Gallbladder (tissue), 1 donor: ENCODE measurements around the gene RGS9.

DNA sequence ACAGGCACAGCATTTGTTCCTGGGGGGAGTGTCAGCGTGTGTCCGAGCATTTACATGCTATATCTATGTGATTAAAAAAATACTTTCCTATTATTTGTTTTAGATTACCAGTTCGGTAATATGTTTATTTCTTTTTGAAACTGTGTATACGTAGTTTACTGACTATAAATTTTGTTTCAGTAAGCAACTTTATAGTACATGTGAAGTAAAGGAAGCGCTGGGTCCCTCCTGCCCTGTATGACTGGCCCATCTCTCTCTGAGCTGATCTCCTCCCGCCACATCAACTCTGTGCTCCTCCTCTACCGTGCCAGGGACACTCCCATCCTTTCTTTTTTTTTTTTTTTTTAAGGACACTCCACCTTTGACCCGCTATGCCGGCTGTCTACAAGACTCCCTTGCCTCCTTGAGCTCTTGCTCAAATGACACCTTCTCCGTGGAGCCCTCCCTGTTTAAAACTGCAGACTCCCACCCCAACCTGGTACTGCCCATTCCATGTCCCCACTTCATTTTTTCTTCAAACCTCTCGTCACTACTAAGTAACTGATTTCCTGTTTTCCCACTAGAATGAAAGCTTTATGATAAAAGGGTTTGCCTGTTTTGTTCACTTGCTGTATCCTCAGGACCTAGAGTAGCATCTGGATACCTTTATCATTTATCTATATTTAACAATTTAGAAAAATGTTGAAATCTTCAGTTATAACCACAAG lies 35.5 kb downstream of the ERN1 start:
- PRO-cap, result no peak

DNA sequence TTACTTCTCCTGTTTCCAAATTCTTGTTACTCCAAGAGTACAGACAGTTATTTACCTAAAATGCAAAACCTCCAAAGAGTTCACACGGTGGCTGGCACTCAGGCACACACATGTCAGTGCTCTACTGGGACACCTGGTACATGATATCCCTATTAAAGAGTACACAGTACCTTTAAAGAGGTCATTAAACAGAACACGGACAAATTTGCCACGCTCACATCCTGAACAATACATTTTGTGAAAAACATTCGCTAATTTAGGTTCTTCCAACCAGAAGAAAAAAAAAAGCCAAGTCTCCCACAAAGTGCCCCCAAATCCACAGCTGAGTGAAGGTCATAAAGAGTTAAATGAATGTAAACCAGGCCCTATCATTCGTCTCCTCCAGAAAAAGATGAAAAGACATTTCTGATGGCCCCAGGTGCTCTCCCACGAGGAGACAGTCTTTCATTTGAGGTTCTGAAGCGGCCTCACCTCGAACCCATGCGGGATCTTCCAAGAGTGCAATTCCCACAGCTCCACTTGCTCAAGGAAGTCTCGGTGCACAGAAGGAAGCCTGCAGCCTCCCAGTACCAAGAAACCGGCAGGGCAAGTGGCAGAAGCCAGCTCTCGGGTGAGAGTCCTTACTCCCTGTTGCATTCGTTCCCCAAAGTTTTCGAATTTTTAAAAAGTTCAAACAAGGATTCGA lies 974 bp downstream of the ERN1 start:
- PRO-cap, result unidirectional peak, plus-strand start at position 79 of the sequence; unidirectional peak, plus-strand start at position 184 of the sequence; bidirectional peak, plus-strand start at position 572 of the sequence, minus-strand start at position 521 of the sequence

- PRO-cap, result bidirectional peak, plus-strand start at chr17:64146689, minus-strand start at chr17:64146520
Observed at GRCh38 chr17:64146042-64147036, 16.4 kb upstream of the ERN1 start.

- PRO-cap, result no peak
Observed at GRCh38 chr17:64147910-64149022, 18.3 kb upstream of the ERN1 start.

DNA sequence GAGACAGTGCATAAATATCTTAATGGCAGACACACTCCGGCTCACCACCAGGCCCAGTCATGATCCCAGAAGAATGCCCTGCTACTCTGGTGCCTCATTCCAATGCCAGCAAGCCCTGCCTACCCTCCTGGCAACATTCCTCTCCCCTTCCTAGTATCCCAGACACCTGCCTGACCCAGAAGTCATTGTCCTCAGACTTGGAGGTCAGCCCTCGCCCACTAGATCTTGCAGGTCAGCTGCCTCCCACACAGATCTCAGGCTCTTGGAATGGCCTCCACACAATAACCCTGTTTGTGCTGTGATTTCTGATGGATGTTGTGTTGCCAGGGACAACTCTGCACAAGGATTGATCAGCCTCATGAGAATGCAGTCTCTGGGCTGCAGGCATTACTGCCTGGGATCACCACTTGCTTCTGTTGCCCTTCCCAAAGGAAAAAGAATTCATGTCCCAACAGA lies 1.9 kb upstream of the TEX2 start:
- PRO-cap, result no peak

- PRO-cap, result no peak
Observed at GRCh38 chr17:64378976-64379390, 11.7 kb downstream of the PECAM1 start.

DNA sequence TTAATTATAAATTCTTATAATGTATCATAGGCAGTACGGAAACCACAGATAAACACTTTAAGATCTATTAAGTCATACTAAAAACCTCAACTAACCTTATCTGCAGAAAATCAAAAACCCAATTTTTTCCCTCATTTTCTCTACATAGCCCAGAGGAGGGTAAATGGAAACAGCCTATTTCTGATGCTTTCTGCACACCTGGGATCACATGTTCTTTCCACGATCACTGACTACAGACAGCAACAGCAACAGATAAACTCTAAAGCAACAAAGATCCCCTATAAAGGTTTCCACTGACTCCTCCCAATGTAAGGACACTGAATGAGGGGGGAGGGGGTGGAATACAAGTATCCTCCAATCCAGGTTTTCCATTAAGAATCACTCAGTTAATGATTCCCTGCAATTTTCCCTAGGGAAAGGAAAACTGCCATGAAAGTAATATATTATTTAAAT lies 2.0 kb downstream of the SMURF2 start:
- PRO-cap, result no peak

DNA sequence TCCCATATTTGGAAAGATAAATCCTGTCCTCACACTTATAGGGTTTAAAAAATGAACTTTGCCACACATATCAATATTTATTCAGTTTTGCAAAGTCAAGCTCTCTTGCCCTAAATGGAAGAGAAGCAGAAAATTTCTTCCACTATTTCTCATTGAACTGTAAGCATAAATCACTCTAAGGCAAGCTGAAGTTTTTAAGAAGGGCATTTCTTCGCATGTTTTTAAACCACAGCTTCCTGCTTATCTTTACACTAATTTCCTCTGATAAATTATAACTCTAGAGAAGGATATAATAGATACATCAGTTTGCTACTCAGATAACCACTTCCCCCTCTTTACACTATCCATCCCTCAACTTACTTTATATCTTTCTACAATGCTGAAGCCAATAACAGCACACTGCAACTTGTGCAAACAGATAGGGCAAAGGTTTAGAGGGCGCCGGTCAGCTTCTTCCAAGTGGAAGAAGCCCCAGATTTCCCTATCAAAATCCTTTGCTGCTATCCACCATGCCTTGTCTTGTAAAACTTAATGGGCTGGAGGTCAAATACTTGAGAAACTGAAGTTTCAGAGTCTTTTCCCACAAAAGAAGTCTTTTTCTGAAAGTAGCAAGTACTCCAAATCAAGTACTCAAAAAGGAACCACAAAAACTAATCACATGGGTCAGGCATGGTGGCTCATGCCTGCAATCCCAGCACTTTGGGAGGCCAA lies 49.8 kb upstream of the LRRC37A3 start:
- PRO-cap, result no peak

DNA sequence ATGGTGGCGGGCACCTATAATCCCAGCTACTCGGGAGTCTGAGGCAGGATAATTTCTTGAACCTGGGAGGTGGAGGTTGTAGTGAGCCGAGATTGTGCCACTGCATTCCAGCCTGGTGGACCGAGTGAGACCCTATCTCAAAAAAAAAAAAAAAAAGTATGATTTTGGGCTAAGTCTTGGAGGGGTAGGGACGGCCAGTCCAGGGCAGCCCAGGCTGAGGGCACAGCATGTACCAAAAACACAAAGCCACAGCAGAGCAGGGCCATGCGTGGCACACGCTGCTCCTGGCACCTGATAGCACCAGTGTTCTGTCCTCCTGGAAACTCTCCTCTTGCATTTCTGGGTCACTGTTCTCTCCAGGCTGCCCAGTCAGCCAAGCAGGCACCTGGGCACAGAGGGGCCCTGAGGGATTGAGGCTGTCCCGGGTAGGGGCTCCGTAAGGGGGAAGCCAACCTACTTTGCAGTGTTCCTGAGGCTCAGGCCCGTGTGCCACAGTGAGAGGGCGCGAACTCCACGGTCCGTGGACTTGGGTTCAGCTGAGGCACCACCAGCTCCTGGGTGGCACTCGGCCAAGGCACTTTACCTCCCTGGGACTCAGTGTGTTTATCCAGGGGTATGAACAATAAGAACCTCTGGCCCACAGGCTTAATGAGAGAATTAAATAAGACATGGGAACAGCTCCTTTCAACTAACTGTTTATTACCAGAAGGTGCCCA lies 68.0 kb downstream of the GNA13 start:
- PRO-cap, result no peak

GRCh38 chr17:65001658-65002032 lies 54.9 kb downstream of the GNA13 start:
- PRO-cap, result no peak

DNA sequence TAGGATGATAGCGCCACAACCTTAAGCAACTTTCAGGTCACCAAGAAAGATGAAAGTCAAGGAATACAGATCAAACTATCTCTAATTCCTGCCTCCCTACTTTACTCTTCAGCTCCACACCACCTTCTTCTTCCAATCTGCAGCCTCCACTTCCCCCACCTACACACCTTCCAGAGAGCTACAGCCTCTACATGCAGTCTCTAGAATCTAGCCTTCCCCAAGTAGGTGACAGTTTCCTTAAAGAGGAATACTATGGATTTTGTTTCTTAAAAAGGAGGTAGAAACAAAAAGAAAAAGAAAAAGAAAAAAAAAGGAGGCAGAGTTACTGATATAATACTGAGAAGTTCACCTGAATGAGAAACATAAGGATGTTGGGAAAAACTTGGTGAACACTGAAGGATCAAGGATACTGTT lies 27.9 kb downstream of the GNA13 start:
- PRO-cap, result no peak

DNA sequence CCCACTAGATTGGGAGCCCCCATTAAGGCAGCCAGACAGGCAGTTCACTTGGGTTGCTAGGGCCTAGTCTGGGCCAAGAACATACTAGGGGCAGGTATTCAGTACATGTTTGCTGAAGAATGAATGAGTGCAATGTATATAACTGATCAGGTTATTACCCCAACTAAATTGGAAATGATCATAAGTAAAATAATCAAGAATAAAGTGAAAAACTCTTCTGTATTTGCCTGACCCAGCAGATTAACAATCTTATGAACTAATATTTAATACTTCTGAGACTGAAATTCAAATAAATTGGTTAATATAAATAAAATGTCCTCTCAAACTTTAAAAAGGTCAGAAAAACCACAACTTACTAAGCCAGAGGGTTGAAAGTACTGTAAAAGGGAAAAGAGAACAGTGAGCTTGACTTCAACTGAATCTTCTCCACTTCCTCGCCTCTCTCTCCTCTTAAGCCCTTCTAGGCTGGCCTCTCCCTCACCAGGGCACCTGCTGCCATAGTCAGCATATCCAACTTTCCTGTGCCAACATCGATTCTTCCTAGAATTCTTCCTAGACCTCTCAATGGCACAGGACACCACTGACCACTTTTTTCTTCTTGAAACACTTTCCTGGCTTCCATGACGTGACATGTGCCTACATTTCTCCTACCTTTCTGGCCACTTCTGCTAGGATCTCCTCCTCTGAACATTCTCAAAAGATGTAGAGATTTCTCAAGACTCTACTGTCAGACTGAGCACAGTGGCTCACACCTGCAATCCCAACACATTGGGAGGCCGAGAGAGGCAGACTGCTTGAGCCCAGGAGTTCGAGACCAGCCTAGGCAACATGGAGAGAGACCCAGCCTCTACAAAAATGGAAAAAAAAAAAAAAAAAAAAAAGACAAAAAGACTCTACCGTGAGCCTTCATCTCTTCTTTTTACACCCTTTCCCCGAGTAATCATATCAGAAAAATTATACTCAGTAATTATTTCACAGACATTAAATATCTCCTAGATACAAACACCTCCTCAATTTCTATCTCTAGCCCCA lies 19.3 kb downstream of the GNA13 start:
- PRO-cap, result no peak

DNA sequence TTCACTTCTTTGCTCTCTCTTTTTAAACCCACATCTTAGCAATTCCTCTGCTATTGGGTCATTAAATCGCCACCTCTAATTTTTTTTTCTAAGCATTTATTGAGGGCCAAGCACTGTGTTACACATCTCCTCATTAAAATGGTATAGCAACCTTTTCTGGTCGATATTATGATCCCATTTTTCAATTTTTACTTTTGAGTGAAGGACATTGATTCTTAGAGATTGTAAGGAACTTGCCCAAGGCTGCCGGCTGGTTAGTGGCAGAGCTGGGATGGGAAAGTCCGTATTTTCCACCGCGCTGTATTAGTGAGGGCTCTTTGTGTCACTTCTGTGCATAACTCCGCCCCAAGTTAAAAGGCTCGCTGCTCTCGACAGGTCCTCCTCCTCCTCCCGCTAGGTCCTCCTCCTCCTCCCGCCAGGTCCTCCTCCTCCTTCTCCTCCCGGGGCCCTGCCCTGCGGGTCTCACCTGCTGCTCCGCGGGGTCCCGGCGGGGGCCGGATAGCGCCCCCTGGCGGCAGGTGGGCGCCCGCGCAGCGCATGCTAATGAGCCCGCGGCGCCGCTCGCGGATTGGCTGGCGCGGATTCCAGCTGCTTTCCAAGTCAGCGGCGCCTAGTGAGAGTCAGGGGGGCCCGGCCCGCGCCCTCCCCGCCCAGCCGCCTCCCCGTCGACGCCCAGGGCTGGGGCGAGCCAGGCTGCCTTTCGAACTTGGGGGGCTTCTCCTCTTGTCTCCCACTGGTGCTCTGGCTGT lies at the start of gene RGS9:
RGS9 (plus strand) TSS at position 599 of the 749 bp plus-strand sequence.
- PRO-cap, result no peak

DNA sequence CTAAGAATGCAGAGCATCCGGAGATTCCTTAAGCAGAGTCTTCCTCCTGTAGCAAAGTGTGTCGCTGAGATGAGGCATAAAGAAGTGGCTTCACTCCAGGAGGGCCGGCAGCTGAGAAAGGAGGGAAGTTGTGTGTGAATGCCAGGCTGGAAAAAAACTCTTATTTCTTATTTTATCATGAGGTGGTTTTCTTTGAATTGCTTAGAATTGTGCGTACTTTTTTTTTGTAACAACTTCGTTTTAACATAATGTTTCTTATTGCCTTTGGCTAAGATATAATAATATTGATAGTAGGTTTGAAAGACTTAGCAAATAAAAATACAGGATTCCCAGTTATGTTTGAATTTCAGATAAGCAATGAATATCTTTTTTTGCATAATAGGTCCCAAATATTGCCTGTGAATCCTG lies 46.8 kb downstream of the RGS9 start:
- PRO-cap, result no peak

DNA sequence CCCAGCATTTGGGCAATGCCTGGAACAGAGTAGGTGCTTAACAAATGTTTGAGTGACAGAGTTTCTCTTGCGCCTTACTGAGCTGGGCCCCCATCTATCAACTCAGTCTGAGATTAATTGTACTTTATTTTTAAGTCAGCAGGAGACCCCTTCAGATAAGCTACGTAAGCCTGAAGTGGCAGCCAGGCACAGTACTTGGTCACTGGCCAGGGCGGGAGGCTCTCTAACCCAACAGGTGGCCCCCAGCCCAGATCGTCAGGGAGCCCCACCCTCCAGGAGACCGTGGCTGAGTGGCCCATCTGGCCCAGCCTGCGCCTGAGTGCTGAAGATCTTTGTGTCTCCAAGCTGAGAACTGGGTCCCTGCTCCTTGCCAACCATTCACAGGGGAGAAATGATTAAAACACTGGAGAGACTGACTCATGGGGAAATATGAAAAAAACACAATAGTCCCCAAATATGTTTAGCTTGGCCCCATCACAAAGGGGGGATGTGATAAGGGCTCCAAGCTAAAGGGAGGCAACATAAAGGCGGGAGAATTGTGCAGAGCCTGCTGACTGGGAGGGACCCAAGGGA lies 75.6 kb downstream of the AXIN2 start:
- PRO-cap, result no peak

- PRO-cap, result bidirectional peak, plus-strand start at chr17:65560483, minus-strand start at chr17:65560317
Observed at GRCh38 chr17:65560103-65560662, 1.3 kb downstream of the AXIN2 start.

DNA sequence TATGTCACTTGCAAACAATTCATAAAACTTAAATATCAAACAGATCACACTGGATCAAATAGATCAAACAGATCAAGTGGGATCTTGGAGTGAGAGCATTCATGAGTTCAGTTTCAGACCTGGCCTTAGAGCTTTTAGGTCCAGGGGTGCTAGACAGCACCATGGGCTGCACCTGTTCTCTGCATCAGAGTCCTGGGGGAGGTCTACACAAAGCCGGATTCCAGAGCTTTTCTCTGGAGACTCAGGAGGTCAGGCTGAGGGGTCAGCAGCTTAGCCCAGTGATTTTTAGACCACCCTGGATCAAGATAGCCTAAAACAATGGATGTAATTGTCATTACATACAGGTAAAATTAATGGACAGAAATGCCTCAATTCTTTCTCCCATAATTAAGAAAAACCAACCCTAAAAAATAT lies 24.0 kb upstream of the AXIN2 start:
- PRO-cap, result unidirectional peak, plus-strand start at position 210 of the sequence

- PRO-cap, result no peak
Observed at GRCh38 chr17:66232894-66233475, 3.8 kb upstream of the APOH start.

DNA sequence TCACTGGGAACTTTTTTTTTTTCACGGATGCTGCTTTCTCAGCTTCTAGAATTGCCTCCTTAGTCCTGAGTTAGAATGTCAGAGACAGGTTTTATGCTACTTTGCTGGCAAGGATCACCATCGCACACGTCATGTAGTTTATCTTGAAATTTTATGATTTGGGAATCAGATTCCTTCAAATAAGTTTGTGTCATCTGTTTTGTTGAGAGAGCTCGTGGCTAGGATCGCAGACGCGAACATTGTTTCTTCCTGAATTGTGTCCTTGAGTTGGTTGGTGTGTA lies 51.4 kb downstream of the PRKCA start:
- PRO-cap, result no peak

- PRO-cap, result no peak
Observed at GRCh38 chr17:66717603-66718103, 117.3 kb upstream of the CACNG5 start.